Mammary epithelial cell (primary cell): ENCODE measurements around a stretch of chr7.

DNA sequence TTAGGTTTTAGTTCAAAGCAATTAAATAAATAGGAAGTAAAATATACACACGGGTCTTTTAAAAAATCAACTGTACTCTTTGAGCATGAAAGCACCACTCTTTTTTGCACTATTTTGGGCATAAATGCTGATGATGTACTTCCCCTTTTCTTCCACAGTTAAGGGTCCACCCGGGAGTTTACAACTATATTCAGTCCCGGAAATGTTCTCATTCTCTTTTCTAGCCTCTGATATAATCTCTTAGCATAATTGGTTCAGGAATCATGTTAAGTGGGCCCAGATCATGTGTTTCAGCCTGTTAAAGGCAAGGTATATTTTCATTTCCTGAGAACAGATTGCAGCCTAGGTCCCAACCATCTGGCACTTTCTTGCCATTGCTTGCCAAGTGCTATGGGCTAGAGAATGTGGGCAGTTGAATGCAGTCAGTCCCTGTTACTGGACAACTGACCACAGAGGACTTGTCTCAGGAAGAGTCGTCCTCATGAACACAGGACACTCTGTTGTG lies 111.5 kb upstream of the GLCCI1 start:
- CAGE, long polyA plus RNA: no peak
- RRBS: no CpG with 5 or more reads among the region's 4 CpGs

GRCh38 chr7:7867046-7867408 lies 101.6 kb upstream of the GLCCI1 start:
- CAGE, long polyA plus RNA: no peak
- RRBS: no CpG with 5 or more reads among the region's 2 CpGs

- CAGE, long polyA plus RNA: no peak
- RRBS: no CpG with 5 or more reads among the region's 11 CpGs
Observed at GRCh38 chr7:8133973-8134958, 127.7 kb downstream of the ICA1 start.

DNA sequence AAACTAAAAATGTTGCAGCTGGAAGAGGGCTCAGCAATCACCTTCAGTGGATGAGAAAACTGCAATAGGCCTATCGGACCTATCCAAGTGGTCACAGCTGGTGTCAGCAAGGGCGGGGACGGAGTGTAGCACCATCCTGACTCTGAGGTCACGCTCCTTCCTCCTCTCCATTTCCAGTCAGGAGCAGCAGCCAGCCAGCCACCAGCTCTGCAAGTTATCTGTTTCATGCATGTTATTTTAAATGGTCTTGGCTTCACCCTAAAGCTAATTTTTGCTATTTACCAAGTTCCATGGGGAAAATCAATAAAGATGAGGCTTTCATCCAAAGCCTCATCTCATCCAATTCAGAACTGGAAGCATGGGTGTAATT lies 49.4 kb downstream of the ICA1 start:
- CAGE, long polyA plus RNA: no peak
- RRBS: no CpG with 5 or more reads among the region's 4 CpGs

DNA sequence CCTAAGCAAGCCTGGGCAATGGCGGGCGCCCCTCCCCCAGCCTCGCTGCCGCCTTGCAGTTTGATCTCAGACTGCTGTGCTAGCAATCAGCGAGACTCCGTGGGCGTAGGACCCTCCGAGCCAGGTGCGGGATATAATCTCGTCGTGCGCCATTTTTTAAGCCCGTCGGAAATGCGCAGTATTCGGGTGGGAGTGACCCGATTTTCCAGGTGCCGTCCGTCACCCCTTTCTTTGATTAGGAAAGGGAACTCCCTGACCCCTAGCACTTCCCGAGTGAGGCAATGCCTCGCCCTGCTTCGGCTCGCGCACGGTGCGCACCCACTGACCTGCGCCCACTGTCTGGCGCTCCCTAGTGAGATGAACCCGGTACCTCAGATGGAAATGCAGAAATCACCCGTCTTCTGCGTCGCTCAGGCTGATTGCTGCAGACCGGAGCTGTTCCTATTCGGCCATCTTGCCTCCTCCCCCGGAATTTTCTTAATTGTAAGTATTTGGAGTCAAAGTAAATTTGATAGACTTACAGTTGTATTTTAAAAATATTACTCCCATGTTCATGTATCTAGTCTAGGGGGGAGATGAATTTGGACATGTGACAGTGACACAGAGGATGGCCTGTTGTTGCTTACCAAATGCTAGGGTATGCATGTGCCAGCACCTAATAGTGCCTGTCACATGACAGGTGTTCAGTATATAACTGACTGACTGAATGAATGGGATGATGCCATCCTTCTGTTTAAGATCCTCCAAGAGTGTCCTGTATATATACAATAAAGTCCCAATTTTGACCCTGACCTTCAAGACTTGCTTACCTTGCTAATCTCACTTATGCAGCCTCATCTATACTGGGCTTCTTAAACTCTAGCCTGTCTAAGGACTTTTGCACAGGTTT lies 42.0 kb upstream of the ICA1 start:
- CAGE, long polyA plus RNA: no peak
- RRBS: no CpG with 5 or more reads among the region's 35 CpGs

DNA sequence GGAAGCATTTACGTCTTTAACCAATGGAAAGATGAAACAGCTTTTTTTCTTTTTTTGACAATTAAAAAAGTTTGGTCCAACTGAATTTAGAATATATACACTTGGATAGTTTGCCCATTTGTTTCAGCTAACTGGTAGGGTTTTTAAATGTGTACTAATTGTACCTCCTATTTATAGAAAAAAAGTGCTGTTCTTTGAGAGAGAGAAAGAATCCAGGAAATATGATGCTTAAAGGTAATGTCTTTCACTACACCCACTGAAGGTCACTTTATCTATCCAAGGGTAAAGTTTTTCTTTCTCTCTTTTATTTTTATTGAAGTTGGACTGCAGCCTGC lies 202.3 kb downstream of the NXPH1 start:
- CAGE, long polyA plus RNA: no peak
- RRBS: no CpG with 5 or more reads among the region's 1 CpG

GRCh38 chr7:8638002-8638339 lies 204.6 kb downstream of the NXPH1 start:
- CAGE, long polyA plus RNA: no peak
- RRBS: no CpG with 5 or more reads among the region's 6 CpGs

DNA sequence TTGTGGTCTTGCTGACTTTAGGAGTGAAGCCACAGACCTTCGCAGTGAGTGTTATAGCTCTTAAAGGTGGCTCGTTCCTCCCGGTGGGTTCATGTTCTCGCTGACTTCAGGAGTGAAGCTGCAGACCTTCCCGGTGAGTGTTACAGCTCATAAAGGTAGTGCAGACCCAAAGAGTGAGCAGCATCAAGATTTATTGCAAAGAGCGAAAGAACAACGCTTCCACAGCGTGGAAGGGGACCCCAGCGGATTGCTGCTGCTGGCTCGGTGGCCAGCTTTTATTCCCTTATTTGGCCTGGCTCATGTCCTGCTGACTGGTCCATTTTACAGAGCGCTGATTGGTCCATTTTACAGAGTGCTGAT lies 1067.6 kb downstream of the NDUFA4 start:
- CAGE, long polyA plus RNA: no peak
- RRBS: no CpG with 5 or more reads among the region's 11 CpGs

- CAGE, long polyA plus RNA: no peak
- RRBS: no CpG with 5 or more reads among the region's 1 CpG
Observed at GRCh38 chr7:10239728-10240123, 700.2 kb downstream of the NDUFA4 start.

- CAGE, long polyA plus RNA: no peak
- RRBS: 1% methylated on average over 17 of the region's 45 CpGs
Observed at GRCh38 chr7:10940380-10940938, 506 bp upstream of the NDUFA4 start.

DNA sequence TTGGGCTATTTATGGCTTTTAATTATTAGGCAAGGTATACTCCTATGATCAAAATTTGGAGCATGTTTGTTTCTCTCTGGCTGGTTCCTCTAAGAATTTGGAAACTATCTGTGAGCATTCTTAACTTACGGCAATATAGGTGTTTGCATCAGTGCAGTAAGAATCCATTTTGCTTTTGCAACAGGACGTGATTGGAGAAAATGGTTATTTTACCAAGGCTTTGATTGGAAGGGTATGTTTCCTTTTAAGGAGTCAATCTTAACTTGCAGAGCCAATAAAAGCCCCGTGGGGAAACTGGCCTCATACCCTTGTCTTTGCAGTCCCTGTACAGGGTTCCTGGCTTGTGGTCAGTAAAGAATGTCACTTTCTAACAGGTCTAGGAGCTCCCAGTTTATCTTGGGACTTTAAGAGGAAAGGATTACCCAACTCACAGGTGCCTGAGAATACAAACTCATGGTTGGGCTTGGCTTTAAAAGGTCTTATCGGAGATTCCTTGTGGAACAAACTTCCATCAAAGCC lies 221.7 kb downstream of the PHF14 start:
- CAGE, long polyA plus RNA: no peak
- RRBS: no CpG with 5 or more reads among the region's 4 CpGs

DNA sequence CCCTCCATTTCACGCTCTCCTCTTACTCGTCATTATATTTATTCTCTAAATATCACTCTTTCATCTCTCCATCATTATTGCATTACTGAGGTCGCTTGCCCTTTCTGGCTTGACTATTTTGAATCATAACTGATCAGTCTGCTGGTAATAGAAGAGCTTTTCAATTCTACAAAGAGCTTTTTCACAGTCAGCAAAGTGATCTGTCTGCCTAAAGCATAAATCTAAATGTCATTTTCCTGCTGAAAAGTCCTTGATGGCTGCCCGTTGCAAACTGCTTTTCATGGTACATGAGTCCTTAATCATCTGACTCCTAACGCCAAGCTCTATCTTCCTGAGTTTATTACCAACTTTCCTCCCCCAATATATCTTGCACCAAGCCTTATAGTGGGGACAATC lies 39.9 kb downstream of the THSD7A start:
- CAGE, long polyA plus RNA: no peak
- RRBS: no CpG with 5 or more reads among the region's 5 CpGs

DNA sequence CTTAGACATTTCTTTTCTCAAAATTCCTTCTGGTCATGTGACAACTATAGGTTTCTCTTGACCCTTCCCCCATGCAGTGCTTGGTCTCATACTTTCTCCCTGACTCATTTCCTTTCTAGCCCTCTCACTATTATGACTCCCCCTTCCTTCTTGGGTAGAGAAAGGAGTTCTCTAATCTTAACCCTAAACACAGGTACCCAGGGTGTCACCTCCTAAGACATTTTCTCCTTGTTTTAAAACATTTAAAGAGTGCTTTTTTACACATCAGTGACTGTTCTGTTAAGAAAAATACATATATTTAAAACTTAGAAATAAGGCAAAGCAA lies 179.4 kb upstream of the TMEM106B start:
- CAGE, long polyA plus RNA: no peak

DNA sequence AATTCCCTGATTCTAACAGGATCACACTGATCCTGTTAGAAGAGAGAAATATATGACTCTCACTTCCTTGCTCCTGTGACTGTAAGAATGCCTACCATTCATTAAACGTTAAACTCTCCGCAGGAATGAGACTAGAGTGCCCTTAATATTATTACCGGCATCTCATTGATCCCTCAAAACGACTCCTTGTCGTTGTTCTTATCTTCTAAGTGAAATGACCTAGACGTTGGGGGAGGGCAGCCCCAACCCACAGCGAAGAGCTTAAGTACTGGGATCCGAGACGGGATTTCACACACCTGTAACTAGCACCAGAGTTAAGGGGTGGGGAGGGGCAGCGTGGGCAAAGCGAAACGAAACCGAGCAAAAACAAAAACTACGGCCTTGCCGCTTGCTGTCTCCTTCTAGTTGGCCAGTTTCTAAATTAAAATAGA lies 650 bp upstream of the TMEM106B start:
- CAGE, long polyA plus RNA: no peak
- RRBS: no CpG with 5 or more reads among the region's 15 CpGs

- CAGE, long polyA plus RNA: no peak
- RRBS: no CpG with 5 or more reads among the region's 6 CpGs
Observed at GRCh38 chr7:12635904-12636267, 51.5 kb upstream of the ARL4A start.

GRCh38 chr7:12685482-12686116 lies 1.8 kb upstream of the ARL4A start:
- CAGE, long polyA plus RNA: no peak
- RRBS: no CpG with 5 or more reads among the region's 15 CpGs

DNA sequence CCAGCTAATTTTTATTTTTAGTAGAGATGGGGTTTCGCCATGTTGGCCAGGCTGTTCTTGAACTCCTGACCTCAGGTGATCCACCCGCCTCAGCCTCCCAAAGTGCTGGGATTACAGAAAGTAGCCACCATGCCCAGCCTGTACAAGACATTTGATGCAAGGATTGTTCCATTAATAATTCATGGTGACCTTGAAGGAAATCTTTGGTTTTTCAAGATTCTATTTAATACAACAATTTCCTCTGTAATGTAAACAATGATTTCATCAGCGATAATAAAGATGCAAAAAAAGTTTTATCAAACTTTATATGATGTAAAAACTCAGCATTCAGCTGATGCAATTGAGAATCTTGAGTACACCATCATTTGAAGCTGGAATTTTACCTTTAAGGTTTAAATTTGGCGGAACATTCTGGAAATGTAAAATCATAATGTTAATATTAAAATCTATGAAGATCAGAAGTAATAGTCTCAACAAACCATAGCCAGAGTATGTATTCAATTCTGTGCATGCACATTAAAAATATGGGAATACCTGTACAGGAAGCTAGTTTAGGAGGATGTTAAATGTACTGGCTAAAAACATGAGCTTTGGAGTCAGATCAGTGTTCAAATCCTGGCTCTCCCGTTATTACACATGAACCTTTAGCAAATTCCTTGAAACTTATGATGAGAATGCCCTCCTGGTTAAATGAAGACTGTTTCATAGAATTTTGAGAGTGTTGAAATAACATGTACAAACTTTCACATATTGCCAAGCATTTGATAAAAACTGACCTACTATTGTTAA lies 4.4 kb downstream of the ARL4A start:
- CAGE, long polyA plus RNA: no peak
- RRBS: no CpG with 5 or more reads among the region's 5 CpGs

DNA sequence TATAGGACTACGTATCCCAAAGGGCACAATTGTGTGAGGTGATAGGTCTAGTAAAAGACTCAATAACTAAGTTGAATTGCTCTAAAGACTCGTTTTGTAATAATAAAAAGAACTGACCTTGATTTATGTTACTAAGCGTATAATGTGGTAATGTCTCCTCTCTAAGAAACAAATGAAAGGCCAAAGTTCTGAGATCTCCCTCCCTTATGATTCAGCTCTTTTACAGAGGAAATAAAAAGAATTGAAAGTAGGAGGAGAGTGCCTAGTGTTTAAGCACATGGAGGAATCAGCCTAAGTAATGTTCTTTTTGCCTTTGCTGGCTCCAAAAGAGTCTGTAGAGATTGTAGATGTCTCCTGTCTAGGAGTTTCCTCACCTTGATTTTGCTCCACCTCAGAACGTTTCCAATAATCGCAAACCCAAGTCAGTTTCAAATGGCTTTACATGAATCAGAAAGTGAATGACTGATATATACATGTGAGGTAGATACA lies 98.1 kb downstream of the ARL4A start:
- CAGE, long polyA plus RNA: no peak
- RRBS: no CpG with 5 or more reads among the region's 5 CpGs

- CAGE, long polyA plus RNA: no peak
- RRBS: no CpG with 5 or more reads among the region's 2 CpGs
Observed at GRCh38 chr7:14238113-14238425, 248.6 kb upstream of the ETV1 start.

DNA sequence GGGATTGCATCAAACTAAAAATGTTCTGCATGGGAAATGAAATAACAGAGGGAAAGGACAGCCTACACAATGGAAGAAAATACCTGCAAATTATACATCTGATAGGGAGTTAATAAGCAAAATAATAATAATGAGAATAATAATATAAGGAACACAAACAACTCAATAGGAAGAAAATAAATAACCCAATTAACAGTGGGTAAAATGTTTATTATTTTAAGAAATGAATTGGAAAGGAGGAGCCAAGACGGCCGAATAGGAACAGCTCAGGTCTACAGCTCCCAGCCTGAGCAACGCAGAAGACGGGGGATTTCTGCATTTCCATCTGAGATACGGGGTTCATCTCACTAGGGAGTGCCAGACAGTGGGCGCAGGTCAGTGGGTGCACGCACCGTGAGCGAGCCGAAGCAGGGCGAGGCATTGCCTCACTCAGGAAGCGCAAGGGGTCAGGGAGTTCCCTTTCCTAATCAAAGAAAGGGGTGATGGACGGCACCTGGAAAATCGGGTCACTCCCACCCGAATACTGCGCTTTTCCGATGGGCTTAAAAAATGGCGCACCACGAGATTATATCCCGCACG lies 289.3 kb upstream of the ETV1 start:
- CAGE, long polyA plus RNA: no peak
- RRBS: no CpG with 5 or more reads among the region's 21 CpGs